Lung (tissue), 4 donors: ENCODE data around the genes VPS37D and RHBDD2.

DNA sequence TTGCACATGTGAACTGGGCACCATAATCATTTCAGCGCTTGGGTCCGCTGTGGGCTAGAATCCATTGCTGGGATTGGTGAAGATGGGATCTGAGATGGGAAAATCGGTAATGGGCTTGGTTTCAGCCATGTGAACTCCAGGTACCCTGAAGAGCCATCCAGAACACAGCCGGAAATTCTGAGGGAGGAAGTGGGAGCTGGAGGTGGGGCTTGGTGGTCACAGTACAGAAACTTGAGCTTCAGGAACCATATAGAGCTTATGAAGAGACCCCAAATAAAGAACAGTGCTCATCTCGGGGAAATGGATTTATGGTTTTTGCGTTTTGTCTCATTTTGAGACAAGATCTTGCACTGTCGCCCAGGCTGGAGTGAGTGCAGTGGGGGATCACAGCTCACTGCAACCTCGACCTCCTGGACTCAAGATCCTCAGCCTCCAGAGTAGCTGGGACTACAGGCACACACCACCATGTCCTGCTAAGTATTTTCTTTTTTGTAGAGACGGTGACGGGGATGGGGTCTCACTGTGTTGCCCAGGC is 3.5 kb upstream of the BAZ1B start:
- PRO-cap = no peak
- RAMPAGE, long total RNA = no peak
- RRBS = no CpG with 5 or more reads among the region's 10 CpGs

GRCh38 chr7:73601189-73601498 is 22.8 kb upstream of the TBL2 start:
- PRO-cap = no peak
- RAMPAGE, long total RNA = no peak
- RRBS = no CpG with 5 or more reads among the region's 2 CpGs

DNA sequence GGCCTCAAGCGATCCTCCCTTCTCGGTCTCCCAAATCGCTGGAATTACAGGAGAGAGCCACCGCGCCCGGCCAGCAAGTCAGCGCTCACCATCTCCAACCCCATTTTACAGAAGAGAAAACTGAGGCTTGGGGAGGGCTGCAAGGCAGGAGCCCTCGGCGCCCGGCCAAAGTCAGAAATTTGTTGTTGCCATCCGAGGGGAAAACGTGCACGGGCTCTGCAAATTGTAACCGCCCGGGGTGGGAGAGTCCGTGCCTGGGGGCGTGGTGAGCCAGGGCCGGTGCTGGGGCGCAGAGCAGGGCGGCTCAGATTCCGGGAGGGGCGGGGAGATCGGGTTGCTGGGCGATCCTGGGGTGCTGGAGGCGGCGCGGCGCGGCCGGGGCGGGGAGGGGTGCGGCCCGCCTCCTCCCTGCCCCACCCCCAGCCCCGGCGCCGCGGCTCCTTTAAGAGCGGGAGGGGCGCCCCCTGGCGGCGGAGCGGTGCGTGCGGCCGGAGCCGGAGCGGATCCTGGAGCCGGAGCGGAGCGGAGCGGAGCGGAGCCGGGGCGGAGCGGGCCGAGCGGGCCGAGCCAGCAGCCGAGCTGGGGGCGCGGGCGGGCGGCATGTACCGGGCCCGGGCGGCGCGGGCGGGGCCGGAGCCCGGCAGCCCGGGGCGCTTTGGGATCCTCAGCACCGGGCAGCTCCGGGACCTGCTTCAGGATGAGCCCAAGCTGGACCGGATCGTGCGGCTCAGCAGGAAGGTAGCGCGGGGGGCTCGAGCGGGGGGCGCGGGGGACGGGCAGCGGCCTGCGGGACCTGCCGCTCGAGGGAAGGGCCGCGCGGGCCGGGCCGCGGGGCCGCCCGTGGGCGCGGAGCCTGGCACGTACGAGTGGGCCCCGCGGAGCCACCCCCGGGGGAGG is at the start of gene VPS37D:
Gene VPS37D, plus strand, starts transcription at position 473 of the 897 bp plus-strand sequence.
- PRO-cap = no peak
- RAMPAGE, long total RNA = no peak
- RRBS = 2% methylated on average over 66 of the region's 104 CpGs

DNA sequence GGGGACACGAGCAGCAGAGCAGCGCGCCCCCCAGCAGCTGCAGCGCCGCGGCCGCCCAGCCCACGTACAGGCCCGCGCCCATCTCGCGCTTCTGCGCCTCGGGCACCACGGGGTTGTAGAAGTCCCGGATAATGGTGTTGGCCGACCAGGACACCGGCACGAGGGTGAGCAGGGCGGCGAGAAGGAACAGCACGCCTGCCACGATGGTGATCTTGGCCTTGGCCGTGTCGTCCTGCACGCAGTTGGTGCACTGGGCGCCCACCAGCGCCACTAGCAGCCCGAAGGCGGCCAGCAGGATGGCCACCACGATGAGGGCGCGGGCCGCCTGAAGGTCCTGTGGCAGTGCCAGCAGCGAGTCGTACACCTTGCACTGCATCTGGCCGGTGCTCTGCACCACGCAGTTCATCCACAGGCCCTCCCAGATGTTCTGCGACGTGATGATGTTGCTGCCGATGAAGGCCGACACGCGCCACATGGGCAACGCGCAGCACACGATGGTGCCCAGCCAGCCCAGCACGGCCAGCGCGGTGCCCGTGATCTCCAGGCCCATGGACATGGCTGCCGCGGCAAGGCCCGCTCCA is 486 bp downstream of the CLDN3 start:
- PRO-cap = no peak
- RAMPAGE, long total RNA = no peak
- RRBS = no CpG with 5 or more reads among the region's 54 CpGs

DNA sequence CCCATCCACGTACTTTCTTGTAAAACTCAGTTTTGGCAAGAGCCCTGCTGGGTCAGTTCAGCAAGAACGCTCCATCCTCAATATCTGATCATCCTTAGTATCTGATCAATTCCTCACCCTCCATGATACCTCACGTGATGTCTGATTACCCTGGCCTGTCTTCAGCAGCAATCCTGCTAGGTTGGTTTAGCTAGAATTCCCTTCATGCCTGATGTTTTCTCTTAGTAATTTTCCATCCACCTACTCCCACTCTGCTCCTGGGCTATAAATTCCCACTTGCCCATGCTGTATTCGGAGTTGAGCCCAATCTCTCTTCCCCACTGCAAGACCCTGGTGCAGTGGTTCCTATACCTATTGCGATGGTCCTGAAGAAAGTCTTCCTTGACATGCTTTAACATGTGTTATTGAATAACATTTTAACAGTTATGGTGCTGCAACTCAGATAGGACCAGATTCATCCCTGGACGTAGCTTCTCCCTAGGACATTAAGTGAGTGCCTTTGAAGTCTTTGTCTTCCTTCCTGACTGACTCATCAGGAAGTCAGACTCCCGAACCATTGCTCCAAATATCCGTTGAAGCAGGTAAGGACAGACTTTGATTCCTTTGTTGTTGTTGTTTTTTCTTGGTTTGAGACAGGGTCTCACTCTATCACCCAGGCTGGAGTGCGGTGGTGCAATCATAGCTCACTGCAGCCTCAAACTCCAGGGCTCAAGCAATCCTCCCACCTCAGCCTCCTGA is 29.3 kb upstream of the CLDN3 start:
- PRO-cap = no peak
- RAMPAGE, long total RNA = no peak
- RRBS = no CpG with 5 or more reads among the region's 9 CpGs

GRCh38 chr7:73986100-73986878 is 41.7 kb upstream of the ELN start:
- PRO-cap = no peak
- RAMPAGE, long total RNA = no peak
- RRBS = no CpG with 5 or more reads among the region's 22 CpGs

DNA sequence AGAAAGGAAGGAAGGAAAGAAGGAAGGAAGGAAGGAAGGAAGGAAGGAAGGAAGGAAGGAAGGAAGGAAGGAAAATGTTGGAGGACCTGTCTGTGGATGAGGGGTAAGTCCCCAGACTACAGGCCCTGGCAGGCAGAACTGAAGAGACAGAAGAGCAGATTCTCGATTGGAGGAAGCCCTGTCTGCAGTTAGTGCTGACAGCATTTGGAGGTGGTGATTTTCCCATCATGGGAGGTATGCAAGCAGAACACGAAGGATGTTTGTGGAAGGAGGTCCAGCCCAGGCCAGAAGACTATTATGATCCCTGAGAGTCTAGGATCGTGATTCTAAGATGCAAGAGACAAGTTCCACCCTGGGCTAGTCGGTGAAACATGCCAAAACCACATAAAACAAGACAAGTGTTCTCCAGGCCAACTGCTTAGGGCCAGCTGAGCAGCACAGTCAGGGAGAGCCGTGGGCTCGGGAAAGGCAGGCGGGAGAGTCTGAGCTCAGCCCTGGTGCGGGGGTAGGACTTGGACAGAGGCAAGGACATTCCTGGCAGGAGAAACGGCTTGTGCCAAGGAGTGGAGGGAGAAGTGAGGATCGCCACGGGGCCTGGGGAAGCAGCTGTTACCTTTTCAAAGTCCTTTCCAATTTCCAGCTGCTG is 4.0 kb downstream of the ELN start:
- PRO-cap = no peak
- RAMPAGE, long total RNA = no peak
- RRBS = no CpG with 5 or more reads among the region's 11 CpGs

- PRO-cap = no peak
- RAMPAGE, long total RNA = no peak
- RRBS = no CpG with 5 or more reads among the region's 5 CpGs
Measured at GRCh38 chr7:74035155-74035577, 7.2 kb downstream of the ELN start.

- PRO-cap = no peak
- RAMPAGE, long total RNA = no peak
- RRBS = no CpG with 5 or more reads among the region's 8 CpGs
Measured at GRCh38 chr7:74279588-74280352, 9.4 kb upstream of the CLIP2 start.

GRCh38 chr7:74534873-74535645 is 81.4 kb downstream of the GTF2IRD1 start:
- PRO-cap = no peak
- RAMPAGE, long total RNA = no peak
- RRBS = no CpG with 5 or more reads among the region's 16 CpGs

DNA sequence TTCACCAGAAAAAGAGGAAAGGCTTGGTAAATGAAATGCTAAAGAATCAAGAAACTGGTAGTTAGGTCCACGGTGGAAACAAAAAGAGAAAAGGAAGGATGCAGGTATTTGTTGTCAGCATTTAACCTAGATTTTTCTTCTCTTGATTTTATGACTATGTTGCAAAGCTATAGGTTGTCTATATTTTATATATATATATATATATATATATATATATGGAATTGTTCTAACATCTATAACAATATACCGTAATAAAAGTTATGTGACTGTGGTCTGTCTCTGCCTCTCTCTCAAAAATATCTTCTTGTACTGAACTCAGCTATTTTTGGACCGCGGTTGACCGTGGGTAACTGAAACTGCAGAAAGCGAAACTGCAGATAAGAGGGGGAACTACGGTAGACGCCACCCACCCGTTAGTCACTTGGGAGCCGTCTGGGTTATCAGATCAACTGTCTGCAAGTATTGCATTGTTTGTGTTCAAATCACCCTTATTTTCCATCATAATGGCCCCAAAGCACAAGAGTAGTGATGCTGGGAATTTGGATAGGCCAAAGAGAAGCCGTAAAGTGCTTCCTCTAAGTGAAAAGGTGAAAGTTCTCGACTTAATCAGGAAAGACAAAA is 7.6 kb upstream of the GTF2I start:
- PRO-cap = no peak
- RAMPAGE, long total RNA = no peak
- RRBS = no CpG with 5 or more reads among the region's 12 CpGs

- PRO-cap = bidirectional peak, plus-strand start at chr7:74657718, minus-strand start at chr7:74657461
- RAMPAGE, long total RNA = no peak
- RRBS = under 1% methylated on average over 24 of the region's 54 CpGs
Measured at GRCh38 chr7:74656835-74657617, 492 bp upstream of the GTF2I start.

DNA sequence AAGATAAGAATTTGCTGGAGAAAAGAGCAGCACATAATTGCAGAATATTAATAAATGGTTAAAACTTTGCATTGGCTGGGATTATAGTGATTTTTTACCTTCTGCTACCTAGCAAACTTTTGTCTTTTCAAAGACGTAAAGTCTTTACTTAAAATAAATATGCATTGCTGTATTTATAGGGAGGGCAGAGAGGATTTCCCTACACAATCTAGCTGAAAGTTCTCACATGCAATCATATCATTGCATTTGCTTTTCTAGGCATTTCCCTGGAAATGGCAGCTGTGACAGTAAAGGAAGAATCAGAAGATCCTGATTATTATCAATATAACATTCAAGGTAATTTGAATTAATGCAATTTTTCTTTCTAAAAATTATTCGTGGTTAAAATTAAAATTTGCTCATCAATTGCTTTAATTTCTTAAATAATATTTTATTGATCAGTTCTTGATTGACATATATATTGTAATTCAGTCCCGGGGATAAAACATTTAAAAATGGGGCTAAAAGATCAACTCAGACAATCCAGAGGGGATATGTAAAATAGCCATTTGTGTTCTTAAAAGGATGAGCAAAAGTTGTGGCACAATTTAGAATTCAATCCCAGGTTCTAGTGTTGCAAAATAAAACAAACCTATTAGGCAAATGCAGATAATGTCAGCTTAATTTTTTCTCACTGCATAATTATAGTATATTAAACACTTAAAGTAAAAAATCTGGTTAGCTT is 53.4 kb downstream of the GTF2I start:
- PRO-cap = no peak
- RAMPAGE, long total RNA = no peak
- RRBS = no CpG with 5 or more reads among the region's 3 CpGs

GRCh38 chr7:75171848-75172156 is 79.4 kb downstream of the GTF2IRD2B start:
- PRO-cap = no peak
- RAMPAGE, long total RNA = no peak
- RRBS = no CpG with 5 or more reads among the region's 9 CpGs

DNA sequence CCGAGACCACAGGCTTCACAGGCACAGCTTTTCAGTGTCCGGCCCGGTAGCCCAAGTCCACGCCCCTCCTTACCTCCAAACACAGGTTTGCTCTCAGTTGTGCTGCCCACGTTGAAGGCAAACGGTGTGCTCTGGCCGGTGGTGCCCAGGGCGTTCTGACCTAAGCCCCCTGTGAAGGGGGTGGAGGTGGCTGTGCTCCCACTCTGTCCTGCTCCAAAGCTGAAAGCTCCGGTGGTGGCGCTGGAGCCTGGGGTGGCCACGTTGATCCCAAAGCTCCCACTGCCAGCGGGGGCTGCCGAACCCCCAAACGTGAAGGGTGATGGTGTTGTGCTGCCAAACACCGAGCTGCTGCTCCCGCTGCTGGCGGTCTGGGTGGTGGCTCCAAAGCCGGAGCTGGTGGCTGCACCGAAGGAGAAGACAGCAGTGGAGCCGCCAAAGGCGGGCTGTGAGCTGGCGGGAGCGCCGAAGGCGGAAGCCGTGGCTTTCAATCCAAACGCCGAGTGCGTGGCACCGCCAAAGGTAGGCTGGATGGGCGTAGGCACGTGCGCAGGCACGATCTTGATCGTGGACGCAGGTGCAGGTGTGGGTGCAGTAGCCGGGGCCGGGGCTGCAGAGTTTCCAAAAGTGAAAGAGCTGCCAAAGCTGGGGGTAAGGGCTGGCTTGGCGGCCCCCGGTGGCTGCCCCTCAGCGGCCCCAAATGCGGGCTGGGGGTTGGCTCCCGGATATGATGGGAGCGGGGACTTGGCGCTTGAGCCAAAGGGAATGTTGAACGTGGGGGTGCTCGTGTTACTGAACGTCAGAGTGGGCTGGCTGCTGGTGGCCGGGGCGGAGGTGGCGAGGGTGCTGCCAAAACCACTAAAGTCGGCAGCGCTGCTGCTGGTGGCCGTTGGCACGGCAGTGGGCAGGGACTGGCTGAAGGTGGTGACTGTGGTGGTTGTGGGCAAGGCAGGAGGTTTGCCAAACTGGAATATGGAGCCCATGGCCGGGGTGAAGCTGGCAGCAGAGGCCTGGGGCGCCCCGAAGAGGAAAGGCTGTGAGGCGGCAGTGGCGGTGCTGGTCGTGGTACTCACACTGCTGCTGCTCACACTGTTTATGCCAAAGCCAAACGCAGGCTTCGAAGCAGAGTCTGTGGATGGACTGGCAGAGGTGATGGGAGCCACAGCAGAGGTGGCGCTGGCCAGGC is 26.4 kb downstream of the TRIM73 start:
- PRO-cap = no peak
- RAMPAGE, long total RNA = no peak
- RRBS = no CpG with 5 or more reads among the region's 64 CpGs

DNA sequence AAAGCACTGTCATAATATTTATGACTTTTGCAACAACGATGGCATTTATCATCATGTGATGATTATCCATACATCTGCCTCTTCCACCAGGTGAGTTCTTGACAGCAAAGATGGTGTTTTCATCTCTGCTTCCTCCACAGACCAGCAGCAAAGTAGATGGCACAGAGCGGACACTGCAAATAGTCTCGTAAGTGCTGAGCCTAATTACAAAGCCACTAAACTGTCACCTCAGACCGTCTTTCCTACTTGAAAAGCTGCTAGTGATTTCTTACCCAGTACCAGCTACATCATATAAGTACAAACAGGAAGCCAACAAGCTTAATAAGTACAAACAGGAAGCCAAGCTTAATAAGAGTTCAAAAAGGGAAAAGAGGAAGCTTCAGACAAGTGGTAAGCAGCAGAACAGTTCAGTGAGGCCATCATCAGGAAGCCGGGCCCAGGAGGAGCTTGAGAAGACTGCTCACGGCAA is 32.1 kb downstream of the TRIM73 start:
- PRO-cap = no peak
- RAMPAGE, long total RNA = no peak
- RRBS = no CpG with 5 or more reads among the region's 6 CpGs

GRCh38 chr7:75649288-75650160 is 89.2 kb downstream of the HIP1 start:
- PRO-cap = no peak
- RAMPAGE, long total RNA = no peak
- RRBS = no CpG with 5 or more reads among the region's 11 CpGs

- PRO-cap = no peak
- RAMPAGE, long total RNA = no peak
- RRBS = no CpG with 5 or more reads among the region's 4 CpGs
Measured at GRCh38 chr7:75679101-75679541, 59.6 kb downstream of the HIP1 start.

- PRO-cap = no peak
- RAMPAGE, long total RNA = no peak
- RRBS = 30% methylated on average over 16 of the region's 41 CpGs
Measured at GRCh38 chr7:75687881-75689294, 50.4 kb downstream of the HIP1 start.

GRCh38 chr7:75878379-75879161 is at the start of gene RHBDD2:
Gene RHBDD2, plus strand, starts transcription at chr7:75879034.
- PRO-cap = unidirectional peak, plus-strand start at chr7:75879034
- RAMPAGE, long total RNA = no peak
- RRBS = 1% methylated on average over 24 of the region's 44 CpGs